Brain (tissue), 1 donor: ENCODE measurements around a stretch of chr9.

- RRBS, result no CpG with 5 or more reads among the region's 11 CpGs
These were observed 67.0 kb upstream of the NEK6 start for GRCh38 chr9:124190721-124191173.

DNA sequence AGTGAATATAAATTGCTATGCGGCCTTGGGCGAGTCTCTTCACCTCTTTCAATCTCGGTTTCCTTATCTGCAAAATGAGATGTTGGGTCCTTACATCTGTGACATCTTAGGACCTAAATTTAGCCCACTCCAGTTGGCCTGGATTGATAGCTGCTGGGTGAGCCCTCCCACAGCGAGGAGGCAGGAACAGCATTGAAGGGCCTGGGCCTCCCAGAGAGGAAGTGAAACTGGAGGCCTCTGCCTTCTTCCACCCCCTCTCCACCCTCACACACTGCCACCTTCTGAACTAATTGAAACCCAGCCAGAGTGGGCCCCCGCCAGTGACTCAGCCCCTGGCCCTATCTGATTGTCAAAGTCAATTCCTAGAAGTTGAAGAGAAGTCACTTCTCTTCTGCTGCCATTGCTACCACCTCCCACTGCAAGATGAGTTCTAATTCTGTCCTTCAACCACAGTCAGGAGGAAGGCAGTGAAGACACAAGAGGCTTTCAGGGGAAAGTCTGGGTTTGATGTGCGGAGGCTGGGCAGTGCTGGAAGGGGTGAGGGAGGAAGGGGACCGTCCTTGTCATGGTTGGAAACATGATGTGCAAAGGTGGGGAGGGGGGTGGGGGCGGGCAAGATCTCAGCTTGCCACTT lies 55.2 kb upstream of the NEK6 start:
- RRBS, result no CpG with 5 or more reads among the region's 8 CpGs

DNA sequence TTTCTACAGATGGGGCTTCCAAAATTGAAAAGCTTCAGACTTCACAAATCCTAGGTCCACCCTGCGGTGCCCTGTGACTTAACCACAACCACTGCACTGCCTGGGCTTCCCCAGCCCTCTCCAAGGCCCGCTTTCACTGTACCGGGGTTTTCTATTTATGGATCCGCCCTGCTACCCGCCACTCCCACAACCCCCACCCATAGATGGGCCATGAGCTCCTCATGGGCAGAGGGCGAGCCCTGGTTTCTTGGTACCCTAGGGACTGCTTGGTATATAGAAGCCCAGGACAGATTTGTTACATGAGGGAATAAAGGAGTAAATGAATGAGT lies 39.9 kb upstream of the NEK6 start:
- RRBS, result no CpG with 5 or more reads among the region's 6 CpGs

DNA sequence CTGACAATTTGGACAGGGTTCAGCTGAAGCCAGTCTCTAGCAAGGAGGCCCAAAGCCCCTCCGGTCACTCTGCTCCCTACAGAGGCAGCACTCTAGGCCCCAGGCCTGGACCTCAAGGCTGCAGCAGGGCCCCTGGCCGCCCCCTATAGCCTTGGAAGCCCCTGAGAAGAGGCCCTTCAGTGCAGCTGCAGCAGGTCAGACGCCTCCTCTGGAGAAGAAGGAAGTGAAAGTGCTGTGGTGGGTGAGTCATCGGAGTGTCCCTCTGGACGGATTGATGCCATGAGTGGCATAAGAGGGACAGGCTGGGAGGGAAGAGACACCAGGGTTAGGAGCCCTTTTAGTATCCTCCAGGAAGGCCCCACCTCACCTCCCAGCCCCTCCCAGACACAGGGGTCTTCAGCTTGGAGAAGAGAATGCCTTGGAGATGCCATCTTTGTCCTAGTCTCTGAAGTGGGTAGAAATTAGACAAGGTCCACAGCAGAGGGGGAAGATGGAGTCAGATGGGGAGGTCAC lies 39.0 kb upstream of the NEK6 start:
- RRBS, result no CpG with 5 or more reads among the region's 5 CpGs

DNA sequence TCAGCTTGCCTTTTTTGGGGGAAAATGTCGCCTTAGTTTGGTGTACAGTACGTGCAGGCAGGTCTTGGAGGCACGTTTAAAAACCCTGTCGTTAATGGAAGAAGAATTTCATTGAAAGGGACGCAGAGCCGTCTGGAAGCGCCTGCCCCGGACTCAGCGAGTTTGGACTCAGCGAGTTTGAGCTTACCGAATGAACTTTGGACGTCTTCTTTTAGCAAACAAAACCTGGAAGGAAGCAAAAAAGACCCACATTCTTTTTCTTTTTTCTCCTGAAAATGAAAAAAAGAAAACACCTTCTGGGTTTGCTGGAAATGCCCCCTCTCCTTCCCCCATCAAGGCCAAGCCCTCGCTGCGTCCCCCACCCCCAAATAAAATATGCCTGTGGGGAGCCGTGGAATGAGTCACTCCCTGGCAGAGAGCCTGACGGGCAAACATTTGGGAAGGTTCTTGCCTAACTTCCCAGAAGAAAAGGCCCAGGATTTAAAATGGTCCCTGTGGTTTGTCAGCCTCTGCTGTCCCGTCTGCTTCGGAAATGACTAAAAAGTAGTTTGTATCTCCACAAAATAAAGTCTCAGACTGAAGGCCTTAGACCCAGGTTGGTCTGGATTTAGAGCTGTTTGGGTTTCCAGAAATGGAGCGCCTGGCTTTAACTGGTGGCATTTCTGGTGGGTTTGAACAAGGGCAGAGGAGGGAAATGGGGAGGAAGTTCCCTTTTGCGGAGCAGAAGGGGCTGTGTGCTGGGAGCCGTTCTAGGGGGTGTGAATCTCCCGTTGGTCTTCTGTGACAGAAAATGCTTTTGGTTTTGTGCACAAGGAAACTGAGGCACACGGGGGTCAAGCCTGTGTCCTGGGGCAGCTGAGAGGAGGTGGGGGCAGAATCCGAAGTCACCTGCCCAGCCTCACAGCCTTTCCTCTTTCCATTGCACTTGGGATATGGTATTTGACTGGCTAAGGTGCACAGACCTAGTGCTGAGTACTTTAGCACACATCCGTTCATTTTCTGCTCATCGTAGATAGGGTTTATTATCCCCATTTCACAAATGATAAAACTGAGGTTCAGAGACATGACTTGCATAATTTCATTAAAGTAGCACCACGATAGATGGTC lies 1.9 kb downstream of the NEK6 start:
- RRBS, result no CpG with 5 or more reads among the region's 27 CpGs

DNA sequence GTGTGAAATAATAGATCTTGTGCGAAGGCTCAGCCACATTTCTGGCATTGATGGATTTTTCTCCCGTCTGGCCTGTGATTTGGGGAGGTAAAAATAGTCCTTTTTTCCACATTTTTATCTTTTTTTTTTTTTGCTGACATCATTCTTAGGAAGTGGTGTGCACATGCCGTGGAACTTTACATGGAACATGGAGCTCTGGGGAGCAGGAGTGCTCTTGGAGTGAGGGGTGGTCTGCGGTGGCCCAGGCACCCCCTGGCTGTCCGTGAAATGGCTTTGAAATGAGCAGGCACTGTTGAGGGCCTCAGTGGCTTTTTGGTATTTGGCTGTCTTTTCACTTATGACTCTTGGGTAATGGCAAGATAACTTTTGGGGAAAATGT lies 4.1 kb downstream of the NEK6 start:
- RRBS, result no CpG with 5 or more reads among the region's 5 CpGs

DNA sequence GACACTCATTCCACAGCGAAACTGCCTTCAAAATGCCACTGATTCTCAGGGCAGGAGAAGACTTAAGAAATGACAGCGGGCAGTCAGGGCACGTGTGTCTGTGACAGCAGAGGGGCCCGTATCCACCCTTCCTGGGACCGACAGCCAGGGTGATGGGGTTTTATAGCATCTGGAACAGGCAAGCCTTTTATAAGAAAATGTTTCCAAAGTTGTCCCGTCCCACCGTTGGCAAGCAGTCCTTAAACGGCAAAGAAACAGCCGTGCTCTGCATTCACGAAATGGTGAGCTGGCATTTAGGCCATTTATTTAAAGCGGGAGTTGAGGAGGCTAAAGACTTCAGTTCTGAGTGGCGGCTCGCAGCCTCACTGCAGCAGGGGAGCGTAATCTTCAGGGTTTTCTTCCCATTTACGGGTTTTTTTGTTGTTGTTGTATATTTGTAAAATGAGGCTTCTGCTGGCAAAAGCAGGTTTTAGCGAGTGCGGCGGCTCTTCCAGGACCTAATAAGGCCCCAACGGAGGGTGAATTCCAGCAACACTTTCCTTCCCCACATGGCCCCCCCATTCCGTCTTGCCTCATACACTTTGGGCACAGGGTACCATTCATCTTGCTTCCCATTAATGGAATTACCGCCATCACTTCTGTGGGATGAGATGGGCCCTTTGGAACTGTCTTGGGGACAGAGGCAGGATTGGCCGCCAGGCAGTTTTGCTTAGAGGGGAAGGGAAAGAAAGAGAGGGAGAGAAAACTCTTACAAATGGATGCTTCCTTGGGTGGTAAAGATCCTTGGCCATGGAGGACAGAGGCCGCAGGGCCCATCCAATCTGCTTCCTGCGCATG lies 15.9 kb downstream of the NEK6 start:
- RRBS, result no CpG with 5 or more reads among the region's 24 CpGs

DNA sequence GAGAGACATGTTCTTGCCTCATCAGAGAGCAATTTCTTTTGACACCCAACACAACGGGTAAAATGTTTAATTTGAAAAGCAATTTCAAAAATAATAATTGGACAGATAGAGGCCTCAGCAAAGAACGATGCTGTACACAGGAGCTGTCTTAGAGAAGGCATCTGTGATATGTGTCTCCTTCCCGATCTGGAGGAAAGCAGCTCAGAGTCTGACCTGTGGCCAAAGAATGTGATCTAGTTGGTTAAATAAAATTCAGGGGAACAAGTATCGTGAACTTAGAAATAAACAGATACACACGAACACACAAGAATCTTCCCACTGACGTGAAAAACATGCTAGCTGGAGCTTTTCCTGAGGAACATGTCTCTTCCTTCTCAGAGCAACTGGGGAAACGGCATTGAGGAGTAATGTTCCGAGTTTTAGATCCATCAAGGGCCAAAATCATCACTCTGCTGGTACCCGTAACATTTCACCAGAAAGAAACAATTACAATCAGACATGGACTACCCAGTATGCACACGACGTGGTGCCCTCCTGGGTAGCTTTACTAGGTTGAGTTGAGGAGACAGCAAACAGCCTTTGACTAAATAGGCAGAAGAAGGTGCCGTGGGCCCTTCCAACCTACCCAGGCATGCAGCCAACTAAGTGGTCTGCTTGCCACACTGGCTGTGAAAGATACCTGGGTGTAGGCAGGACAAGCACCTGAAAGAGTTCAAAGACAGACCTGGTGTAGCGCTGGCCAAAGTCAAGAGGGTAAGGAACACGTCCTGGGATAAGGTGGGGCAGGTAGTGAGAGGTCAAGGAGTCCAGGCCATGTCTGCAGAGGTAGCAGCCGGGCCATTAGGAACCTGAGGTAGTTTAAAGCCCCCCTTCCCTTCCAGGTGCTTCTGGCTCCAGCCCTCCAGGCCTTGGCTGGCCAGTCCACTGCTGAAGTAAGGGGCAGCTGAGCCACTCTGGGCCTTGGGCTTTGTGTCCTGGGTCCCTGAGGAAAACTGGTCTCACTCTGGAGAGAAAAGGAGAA lies 13.6 kb upstream of the NR5A1 start:
- RRBS, result no CpG with 5 or more reads among the region's 15 CpGs

DNA sequence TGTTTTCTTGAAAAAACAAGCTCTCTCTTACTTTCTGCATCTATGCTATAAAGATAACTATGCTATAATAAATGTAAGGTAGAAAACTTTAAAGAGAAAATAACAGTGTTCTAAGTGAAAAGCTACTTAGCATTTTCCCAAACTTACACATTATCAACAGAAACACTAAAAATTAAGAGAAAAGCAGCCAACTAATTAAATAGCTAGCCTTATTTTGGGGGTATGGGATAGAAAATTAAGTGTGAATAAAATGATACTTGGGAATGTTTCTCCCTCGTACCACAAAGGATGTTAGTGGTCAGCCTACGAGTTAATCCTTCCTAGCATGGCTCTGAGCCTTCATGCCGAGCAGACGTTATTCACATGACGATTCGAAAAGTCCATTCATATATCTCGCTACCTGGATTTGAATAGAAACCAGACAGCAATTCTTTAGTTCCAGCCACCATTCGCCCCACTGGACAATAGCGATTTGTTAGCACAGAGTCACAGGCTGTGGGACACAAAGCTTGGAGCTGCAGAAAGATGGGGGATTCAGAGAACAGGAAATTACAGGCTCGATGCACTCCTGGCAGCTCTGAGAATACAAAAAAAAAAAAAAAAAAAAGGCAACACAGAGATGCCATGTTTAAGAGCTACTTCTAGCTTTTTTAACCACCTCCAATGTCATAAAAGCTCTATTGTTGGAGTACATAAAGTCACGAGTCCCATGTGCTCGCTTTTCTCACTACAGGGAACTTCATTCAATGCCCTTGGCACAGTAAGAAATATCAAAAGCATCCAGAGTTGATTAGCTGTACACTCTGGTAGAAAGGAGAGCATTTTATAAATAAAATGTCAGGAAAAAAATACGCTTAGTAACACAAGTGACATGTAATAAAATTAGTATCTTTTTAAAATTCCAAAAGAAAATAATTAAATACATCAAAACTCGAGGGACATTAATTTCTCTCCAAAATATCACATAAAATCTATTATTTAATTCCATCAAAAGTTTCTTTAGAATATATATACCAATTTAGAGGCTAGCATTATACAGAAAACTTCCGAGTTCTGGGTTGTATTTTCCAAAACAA lies 110.7 kb downstream of the NR6A1 start:
- RRBS, result no CpG with 5 or more reads among the region's 15 CpGs

DNA sequence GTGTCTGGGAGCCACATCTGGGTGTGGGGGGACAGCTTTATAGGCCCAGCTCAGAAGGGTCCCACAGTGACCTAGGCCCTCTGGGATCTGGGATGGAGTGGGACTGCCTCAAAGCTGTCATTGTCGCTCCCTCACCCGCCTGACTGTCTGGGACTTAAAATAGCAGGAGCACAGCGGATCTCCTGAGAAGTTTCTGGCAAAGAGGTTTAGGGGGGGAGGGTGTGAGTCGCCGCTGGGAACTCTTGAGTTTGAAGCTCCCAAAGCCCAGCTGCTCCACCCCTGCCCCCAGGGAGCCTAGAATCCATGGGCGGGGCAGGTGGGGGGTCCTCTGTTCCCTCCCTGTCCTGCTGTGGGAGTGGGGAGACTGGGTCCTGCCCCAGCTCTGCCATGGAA lies 1.2 kb upstream of the WDR38 start:
- RRBS, result no CpG with 5 or more reads among the region's 6 CpGs

- RRBS, result 88% methylated on average over 2 of the region's 23 CpGs
These were observed 3.0 kb downstream of the WDR38 start for GRCh38 chr9:124855928-124857046.

- RRBS, result no CpG with 5 or more reads among the region's 4 CpGs
These were observed 1.6 kb downstream of the ARPC5L start for GRCh38 chr9:124863490-124863914.

DNA sequence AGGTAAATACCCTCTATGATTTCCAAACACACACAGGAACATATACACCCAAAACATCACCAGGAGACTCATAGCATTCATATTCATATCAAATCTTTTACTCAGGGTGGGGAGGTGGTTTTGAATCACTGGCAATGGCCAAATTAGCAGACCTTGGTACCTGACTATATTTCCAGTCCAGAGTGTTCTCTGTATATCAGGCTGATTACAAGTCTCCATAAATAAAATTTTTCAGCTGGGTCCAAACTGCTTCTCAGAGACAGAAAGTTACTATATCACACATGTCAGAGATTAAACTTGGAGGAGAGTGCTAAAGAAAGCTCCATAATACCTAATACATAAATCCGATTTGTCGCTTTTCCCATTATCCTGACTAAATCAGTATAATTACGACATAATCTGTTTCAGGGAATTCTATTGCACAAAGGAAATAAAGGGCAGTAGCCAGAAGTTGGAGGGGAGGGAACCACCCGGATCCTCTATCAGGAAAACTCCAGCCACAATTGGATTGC lies 6.9 kb upstream of the GOLGA1 start:
- RRBS, result no CpG with 5 or more reads among the region's 4 CpGs

DNA sequence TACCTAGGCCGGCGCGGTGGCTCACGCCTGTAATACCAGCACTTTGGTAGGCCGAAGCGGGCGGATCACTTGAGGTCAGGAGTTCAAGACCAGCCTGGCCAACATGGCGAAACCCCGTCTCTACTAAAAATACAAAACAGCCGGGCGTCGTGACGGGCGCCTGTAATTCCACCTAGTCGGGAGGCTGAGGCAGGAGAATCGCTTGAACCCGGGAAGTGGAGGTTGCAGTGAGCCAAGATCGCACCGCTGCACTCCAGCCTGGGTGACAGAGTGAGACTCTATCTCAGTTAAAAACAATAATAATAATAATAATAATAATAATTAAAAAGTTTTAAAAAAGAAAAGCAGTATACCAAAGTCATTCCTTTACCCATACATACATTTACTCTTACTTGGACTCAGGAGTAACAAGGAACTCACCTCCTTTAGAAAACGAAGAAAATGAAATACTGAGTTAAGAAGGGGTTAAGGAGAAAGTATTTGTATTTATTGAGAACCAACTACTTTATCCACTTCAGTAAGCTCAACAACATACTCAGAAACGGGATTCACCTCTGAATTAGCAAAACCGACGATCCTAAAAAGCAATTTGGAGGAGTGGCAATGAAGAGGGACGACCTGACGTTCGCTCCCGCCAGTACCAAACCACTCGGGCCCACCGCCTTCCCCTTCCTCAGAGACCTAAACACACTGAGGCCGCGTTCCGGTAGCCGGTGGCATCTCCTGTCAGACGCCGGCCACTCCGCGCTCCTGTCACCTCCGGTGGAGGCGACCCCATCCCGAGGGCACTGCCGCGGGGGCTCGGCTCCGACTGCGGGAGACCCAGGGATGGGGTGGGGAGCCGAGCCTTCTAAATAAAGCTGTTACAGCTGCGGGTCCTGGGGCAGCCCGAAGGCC lies 856 bp downstream of the PPP6C start:
- RRBS, result no CpG with 5 or more reads among the region's 48 CpGs

GRCh38 chr9:125748451-125749055 lies 1.4 kb downstream of the PBX3 start:
- RRBS, result 14% methylated on average over 11 of the region's 30 CpGs

GRCh38 chr9:125749056-125749967 lies 2.1 kb downstream of the PBX3 start:
- RRBS, result no CpG with 5 or more reads among the region's 6 CpGs

DNA sequence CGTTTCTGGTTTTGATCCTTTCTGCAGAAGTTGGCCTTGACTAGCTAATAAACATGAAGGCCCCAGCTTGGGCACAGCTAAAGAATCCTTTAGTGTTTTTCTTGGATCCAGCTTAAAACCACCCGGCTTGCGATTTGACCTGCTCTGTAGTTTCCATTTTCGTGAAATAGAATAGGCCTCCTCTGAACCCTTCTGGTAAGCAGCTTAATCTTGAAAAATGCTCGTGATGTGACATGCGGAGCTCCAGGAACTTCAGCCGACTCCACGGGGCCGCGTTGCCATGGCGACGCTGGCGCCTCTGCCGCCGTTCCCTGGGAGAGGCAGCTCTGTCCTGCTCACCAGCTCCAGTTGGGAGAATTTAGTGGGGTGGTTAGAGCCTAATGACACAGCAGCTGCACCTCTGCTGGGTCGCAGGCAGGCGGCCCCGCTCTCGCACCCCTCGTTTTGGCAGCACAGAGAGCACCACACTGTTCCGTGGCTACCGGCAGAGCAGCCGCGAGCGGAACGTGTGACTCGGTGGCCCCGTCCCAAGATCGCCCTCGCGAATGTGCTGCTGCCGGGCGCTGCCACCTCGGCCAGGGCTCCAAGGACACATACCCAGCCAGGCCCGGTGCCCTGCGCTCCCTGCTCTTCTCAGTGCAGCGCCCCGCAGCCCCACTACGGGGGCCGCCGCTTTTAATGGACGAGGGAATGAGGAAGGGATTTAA lies 131.3 kb upstream of the LMX1B start:
- RRBS, result 14% methylated on average over 14 of the region's 42 CpGs

GRCh38 chr9:126516609-126517448 lies 96.9 kb upstream of the LMX1B start:
- RRBS, result no CpG with 5 or more reads among the region's 26 CpGs

DNA sequence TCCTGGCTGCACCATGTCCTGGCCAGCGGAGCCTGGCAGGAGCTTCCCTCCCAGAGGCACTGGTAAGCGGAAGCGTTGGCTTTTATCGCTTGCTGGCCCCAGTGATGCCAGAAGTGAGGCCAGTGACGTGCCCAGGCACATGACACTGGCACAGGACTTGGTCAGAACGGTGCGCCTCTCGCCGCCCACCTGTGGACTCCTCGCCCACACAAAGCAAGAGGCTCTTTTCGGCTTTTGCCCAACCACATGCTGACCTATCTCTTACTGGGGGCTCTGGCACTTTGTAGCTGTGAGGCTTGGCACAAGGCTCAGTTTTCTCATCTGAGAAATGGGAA lies 59.0 kb downstream of the LMX1B start:
- RRBS, result no CpG with 5 or more reads among the region's 11 CpGs